AG09319 (cell line): ENCODE measurements around a stretch of chr2.

DNA sequence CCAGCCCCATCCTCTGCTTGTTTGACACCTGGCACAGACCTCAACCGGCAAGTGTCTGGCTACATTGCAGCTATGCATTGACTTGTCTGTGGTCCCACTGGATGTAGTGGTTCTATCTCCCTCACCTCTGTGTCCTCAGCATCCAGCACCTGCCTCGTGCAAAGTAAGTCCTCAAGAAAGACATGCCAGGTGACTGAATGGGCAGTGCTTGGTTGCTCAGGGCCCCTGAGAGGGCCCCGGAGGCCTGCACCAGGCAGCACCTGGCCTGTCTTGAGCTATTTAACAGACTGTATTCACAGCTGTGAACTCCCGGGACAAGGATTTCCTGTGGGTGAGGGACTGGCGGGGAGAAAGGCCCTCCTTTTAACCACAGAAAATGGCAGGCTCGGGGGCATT is 19.9 kb upstream of the EPAS1 start:
- RRBS, result 95% methylated on average over 2 of the region's 6 CpGs

DNA sequence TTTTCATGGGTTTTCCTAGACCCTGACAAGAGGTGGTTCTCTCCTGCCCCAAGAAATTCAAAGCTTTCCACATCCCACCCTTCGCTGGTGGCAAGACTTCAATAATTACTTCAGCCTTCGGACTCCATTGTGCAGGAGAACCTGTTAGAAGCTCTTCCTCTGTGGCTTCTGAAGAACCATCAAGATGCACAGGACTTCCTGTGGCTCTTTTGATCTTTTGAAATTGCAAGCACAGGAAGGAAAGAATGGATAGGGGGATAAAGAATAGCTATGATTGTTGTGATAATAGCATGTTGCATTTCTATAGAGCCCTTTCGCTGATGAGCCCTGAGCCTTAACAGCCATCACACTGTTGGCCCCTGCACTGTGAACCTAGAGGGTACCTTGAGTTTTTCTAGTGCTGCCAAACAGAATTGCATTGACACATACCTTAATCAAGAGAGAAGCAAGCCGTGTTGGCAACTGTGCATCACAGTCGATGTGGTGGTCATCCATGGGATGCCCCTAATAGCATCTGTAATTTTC is 7.5 kb downstream of the EPAS1 start:
- RRBS, result no CpG with 5 or more reads among the region's 5 CpGs

DNA sequence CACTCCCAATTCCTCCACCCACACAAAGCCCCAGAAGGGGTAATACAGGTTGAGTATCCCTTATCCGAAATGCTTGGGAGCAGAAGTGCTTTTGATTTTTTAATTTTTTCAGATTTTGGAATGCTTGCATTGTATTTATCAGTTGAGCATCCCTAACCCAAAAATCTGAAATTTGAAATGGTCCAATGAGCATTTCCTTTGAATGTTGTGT is 51.3 kb downstream of the EPAS1 start:
- RRBS, result no CpG with 5 or more reads among the region's 1 CpG

DNA sequence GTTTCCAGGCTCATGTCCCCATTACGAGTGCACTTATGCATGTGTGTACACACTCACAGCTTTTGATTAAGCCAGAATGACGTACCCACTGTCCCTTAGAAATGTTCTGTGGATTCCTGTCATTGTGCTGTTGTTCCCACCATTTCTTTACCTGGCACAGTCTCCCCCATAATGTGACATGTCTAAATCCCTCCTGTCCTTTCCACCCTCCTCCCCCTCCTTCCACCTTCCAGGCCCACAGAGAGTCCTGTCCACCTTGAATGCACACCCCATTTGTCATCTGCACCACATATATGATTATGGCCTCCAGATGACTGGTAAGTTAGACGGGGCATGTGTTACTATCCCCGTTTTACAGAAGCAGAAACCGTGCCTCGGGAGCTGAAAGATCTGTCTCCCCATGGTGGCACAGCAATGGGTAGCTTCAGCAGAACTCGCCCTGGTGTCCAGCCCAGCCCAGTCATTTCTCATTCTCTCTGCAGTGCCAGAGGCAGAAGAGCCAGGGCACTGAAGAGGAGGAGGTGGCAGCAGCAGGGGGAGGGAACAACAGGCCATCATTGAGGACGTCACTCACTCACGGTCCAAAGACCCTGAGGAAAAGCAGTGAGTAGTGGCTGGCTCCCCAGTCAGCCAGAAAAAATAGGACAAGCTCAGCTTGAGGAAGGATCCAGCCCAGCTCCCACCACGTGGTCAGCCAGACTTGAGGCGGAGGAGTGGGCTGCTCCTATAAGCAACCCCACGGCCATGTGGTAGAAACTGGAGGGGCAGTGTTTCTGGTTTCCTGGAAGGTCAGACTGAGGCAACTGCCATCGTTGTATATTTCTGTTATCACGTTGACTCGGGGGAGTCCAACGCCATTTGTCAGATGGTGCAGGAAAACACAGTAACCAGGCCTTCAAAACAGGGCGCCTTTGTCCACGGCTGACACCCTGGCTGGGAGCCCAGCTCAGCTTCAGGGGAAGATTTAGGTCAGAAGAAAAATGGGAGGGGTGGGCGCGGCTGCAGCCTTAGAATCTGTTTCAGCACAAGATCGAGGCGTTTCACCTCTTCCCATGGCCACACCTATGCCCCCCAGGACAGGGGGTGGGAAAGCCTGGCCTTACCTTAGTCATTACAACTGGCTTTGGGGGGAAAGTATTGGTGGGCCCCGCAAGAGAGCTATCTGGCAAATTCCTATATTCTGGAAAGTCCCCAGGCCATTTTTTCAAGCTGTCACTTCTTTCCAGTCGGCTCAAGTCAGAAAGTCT is 82.0 kb upstream of the RHOQ start:
- RRBS, result no CpG with 5 or more reads among the region's 24 CpGs

- RRBS, result no CpG with 5 or more reads among the region's 2 CpGs
These were observed 5.0 kb upstream of the ATP6V1E2 start for GRCh38 chr2:46547409-46547679.

GRCh38 chr2:46559684-46560320 is 17.4 kb upstream of the ATP6V1E2 start:
- RRBS, result no CpG with 5 or more reads among the region's 13 CpGs

DNA sequence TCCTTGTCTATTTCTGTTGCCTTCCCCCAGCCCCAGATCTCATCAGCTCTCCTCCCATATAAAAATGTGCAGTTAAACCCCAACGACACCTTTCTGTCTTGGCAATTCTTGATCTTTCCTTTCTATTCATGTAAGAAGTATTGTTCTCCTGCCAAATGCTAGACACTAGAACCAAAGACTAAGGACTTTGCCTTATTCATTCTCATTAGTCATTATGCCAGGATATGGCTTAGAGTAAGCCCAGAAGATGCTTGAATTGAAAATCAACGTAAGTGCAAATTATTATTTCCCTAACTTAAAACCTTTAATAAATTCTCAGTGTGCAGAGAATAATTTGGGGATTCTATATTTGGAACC is 474 bp downstream of the CRIPT start:
- RRBS, result no CpG with 5 or more reads among the region's 2 CpGs

DNA sequence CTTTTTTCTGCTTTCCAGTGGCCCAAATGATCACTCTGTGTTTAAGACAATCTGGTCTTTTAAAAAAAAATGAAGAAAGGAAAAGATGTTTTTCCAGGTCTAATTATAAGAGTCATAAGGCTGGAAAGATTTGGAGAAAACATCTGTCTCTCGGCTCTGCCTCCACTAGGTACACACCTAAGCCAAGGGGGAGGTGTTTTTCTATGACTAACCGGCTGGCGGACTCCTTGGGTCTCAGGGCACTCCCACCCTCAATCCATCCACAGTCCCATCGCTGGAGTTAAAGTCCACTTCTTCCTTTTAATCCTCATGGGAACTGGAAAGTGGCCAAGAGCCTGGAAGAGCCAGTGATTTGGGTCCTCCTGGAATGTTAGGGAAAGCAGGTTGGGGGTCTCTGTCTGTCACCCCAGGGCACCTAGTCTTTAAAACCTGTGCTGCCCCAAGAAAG is 66.6 kb downstream of the MCFD2 start:
- RRBS, result no CpG with 5 or more reads among the region's 4 CpGs

- RRBS, result no CpG with 5 or more reads among the region's 11 CpGs
These were observed 27.2 kb downstream of the MCFD2 start for GRCh38 chr2:46888266-46888853.

DNA sequence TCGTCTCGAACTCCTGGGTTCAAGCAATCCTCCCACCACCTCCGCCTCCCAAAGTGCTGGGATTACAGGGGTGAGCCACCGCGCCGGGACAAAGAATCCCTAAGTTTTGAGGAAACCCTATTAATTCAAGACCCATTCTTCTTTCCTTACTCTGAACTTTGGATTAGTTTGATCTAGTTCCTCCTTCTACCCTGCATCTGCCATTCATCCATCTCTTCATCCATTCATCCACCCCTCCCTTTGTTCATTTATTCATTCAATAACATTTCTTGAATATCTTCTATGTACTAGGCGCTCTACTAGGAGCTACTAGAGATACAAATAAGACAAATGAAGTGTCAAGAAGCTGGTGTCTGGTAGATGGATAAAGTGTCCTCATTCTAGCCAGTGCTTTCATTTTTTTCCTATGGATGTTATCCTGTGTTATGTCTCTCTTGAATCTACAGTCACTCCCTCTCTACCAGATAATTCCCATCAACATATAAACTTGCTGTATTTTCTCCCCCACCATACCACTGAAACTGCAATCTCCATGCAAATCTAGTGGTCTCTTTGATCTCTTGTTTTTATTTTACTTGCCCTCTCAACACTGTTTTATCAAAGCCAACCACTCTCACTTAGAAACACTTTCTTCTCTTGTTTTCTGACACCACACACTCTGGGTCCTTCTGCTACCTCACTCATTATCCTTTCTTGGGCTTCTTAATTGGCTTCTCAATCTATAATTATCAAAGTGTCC is 1.8 kb upstream of the MCFD2 start:
- RRBS, result no CpG with 5 or more reads among the region's 7 CpGs

DNA sequence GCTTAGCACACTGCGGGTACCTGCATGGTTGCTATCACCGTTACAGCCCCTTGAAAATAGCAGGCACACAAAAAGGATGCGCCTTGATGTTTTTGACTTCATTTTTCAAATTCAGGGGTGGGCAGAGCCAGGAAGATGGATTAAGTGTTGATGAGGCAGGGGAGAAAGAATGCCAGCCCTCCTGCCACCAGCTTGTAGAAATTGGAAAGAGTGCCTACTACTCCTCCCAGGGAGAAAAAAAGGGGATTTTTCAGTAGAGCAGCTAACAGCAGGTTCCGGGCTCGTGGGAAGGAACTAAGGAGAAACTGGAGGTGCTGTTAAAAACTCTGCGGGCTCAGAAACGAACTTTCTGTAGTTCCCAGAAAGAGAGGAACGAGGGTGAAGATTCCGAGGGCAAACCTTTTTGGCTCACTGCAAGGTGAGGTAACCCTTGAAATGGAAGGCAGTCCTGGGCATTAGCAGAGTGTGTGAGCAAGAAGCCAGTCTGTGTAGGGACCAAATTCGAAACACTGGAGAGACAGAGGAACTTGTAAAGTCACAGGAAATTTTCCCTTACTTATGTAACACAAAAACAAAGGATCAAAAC is 74.7 kb downstream of the TTC7A start:
- RRBS, result no CpG with 5 or more reads among the region's 10 CpGs

- RRBS, result no CpG with 5 or more reads among the region's 6 CpGs
These were observed 75.3 kb downstream of the TTC7A start for GRCh38 chr2:47016241-47016870.

- RRBS, result no CpG with 5 or more reads among the region's 3 CpGs
These were observed 87.3 kb downstream of the TTC7A start for GRCh38 chr2:47028237-47028731.

GRCh38 chr2:47035771-47036888 is 95.1 kb downstream of the TTC7A start:
- RRBS, result no CpG with 5 or more reads among the region's 10 CpGs

DNA sequence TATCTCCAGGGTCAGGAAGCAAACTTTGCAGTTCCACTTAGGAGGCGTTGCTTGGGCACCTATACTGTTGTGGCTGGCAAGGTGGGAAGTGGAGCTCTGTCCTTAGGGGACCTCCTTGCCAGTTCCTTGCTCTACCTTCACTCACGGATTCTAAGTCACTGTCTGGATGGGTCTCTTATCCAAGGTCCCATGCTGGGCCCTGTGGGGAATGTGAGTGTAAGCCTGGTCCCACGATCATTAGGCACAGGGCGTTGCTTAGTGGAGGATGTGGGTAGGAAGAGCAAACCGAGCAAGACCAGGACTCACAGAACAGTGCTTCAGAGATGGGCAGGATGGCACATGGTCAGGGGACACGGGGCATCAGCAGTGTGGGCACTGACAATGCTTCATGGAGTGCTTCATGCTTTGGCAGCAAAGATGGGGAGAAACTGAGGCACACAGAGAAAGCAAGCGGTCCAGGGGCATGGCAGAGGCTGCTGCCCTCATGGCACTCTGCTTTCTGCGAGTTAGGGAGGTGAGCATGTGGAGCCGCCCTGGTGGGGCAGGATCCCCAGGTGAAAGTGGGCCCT is 104.8 kb downstream of the TTC7A start:
- RRBS, result no CpG with 5 or more reads among the region's 9 CpGs

DNA sequence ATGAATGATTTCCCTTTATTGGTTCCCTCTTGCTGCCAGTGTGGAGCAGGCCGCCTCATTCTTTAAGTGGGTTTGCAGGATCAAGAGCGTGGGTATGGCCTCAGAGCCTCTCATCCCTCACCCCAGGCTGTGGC is 89.0 kb downstream of the STPG4 start:
- RRBS, result no CpG with 5 or more reads among the region's 2 CpGs

DNA sequence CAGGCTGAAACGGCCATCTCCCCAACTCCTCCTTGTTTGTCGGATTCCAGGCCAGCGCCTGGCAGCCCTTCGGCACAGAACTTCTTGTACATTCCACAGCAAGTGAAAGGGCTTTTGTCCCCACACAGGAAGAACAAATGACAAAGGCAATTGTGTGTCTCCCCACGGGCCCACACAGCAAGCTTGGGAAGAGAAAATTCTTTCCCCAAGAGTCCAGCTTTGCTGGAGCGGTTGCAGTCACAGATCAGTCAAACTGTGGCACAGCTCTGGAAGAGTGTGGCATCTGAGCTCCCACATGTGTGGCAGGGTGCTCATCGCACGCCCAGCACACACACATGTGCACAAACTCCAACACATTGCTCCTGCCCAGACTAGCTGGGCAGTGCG is 58.0 kb upstream of the EPCAM start:
- RRBS, result no CpG with 5 or more reads among the region's 9 CpGs

DNA sequence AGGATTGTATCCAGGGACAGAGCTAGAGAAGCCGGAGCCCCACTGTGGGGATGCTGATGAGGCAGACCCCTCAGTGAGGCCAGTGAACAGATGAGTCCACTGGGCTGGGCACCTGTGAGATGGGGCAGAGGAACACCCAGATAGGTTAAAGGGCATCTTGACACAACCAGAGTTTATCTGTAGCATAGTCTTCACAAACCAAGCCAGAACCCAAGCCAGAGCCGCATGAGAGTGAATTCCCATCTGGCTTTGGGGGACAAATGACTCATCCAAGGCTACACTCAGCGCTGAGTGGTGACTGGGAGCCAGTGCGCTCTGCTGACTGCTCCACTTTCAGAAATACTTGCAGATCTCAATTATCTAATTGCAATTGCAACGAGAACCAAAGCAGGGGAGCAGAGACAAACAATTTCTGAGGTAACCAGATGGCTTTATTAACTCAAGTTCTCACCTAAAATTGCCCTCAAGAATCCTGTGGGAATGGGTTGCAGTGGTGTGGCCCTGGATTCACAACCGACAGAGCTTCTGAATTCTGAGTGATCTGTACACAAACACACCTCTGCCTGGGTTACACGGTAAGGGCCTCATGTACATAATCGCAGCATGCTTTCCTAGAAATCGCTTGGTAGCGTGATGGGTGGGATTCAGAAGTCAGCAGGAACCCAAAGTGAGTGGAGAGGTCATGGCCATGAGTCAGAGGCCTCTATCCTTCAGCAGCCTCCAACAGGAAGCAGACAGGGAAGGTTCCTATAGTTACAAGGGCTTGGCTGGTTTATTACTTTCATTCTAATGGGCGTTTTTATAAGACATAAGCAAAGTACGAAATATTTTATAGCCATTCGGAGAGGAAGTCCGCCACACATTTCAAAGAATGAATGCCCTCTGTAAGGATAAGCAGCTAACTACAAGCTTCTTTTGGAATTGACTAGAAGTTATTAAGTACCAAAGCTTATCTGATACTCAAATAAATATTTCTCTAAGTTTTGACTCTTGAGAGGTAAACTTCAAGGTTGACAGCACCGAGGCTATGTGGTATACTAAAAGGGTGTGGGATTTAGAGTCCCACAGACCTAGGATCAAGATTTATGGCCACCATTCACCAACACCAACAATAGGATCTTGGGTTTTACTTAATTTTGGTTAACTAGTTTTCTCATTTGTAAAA is 14.7 kb upstream of the EPCAM start:
- RRBS, result no CpG with 5 or more reads among the region's 15 CpGs

- RRBS, result no CpG with 5 or more reads among the region's 10 CpGs
These were observed 9.0 kb upstream of the EPCAM start for GRCh38 chr2:47359901-47360774.

GRCh38 chr2:47486932-47487700 is 83.7 kb downstream of the KCNK12 start:
- RRBS, result no CpG with 5 or more reads among the region's 3 CpGs